Endodermal cell (in vitro differentiated cells): ENCODE measurements around a stretch of chr6.

DNA sequence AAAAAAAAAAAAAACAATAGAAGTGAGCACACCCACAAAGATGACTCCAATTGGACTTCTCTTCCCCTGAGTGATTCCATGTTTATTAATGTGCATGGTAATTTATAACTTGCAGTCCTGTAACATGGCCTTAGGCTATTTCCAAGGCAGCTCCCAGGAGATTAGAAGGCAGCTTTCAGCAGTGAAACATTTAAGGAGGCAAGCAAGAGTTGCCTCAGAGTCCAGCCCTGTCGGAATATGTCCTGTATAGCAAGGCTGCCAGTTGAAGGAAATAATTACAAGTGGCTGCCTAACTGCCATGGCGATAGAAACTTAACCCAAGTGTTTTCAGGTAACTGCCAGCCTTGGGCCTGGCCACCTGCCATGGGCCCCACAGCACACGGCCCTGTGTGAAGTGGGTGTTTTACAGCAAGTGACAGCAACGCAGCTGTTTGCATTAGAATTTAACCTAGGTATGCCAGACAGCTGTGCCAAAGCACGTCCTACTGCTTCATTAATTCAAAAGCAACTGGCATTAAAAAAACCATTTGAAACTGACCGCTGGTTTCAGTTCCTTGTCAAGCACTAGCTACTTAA, 152.0 kb upstream of the HEY2 start:
- PRO-cap: no peak

DNA sequence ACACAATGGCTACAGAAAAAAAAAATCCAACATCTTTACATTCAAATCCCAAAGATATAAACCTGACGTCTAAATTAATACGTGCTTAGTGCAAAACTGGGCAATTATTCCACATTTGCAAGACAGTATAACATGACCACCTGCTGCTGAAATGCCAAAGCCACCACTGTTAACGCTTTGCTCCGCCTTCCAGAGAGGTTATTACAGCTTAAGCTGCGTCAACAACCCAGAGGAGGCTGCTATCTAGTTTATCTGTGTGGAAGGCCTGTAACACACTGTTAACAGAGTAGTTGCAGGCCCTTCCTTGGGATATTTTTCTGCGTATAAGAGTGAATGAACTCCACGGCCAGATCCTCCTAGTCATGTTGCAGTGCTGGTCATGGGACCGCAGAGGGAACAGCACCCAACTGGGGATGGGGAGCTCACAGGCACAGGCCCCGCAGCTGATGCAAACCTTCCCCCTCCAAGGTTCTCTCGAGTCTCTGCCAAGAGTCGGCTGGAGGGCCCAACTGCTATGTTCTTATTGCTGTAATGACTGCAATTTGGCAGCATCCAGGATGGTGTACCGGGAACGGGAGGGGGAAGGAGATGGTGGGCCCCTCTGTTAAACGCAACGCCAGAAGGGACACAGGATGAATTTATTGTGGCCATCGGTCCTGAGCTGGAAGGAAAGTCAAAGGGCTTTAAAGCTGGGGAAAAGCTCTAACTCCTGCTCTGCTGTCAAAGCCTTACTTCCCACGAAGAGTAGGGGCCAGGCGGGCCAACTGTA, 998 bp upstream of the NCOA7 start:
- PRO-cap: no peak

DNA sequence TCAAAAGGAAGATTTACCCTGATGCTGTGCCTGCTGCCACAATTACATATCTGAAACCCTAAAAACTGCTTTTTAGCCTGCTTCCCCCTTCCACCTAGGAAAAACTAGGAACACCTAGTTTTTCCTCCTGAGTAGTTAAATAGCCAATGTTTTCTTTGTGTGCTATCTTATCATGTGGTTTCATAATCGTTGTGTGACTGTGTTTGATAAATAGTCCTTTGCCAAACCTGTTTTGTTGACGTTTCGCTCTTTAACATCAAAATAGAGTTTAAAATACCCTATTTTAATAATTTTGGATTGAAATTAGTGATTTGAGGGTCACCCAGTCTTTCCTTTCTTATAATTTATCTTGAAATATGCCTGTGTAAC, 28.2 kb downstream of the NCOA7 start:
- PRO-cap: no peak

DNA sequence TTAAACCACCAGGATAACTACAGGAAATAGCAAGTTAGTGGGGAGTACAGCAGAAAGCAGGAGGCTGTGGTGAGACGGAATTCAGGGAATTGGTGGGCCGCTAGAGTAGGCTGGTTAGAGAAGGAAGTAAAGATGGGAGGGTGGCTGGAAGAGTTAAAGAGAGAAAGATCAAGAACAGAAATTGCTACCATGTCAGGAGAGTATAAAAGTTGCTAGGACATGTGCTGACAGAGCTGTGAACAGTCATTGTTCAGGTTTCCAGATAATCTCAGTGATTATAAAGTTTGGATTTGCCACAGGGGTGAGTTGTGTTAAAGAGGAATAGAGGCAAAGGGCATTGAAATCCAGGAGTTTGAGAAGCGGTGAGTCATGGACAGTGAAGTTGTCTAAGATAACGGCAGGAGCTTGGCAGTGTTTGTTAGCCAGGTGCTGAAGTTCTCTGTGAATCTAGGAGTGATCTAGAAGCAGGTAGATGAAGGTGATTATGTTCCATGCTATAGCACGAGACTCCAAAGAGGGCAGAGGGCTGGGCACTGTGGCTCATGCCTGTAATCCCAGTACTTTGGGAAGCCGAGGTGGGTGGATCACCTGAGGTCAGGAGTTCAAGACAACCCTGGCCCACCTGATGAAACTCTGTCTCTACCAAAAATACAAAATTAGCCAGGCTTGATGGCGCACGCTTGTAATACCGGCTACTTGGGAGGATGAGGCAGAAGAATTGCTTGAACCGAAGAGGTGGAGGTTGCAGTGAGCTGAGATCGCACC, 13.6 kb upstream of the HINT3 start:
- PRO-cap: no peak

GRCh38 chr6:127215792-127216473, 50.7 kb upstream of the RNF146 start:
- PRO-cap: no peak

DNA sequence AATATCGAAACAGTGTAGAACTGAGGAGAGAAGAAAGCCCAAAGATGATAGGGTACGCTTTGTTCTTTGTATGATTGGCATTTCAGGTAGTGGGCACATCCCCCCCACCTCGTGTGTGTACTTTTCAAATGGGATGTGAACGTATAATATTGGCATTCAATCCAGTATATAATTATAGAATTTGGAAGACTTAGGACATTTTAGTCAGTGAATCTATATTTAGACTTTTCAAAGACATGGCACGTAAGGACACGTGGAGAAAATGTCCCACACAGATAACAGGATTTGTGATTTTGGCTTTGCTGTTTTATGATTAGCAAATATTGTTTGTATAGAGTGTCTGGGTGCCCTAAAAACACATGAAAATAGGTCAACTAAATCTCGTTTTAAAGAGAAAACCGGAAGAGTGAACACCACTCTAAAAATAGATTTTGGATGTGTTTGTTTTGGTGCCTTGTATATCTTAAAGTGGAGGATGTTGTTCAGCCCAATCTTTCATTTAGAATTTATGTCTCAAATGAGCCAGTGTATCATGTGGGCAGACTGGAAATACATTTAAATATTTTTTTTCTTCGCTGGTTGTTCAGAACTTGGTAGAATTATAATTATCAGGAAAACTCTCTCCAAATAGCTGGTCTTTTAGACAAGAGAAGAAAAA, 1.6 kb downstream of the RNF146 start:
- PRO-cap: no peak

DNA sequence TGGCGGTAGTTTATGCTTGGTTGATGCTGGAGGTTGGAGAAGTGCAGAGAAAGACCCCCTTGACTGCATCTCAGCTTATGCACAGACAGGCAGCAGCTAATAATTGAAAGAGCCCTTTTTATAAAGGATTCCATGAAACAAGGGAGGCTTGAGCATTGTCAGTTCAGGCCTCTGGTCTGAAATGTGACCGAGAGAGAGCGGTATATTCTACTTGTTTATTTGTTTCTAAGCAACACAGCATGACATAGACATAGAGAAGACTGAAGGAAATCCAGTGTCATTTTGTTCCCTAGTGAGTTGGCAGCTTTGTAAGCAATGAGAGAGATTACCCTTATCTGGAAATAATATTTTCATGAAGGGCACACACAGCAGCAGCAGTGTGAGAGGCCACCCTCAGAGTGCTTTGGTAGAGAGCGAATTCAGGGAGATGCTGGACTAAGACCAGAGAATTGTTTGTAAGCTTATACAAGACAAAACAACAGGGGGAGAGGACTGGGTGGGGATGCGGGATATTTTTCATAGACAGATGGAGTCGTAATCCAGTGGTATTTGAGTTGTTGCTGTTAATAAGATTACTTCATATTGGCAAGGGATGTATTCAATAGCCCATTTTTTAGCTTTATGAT, 34.6 kb upstream of the LAMA2 start:
- PRO-cap: no peak

DNA sequence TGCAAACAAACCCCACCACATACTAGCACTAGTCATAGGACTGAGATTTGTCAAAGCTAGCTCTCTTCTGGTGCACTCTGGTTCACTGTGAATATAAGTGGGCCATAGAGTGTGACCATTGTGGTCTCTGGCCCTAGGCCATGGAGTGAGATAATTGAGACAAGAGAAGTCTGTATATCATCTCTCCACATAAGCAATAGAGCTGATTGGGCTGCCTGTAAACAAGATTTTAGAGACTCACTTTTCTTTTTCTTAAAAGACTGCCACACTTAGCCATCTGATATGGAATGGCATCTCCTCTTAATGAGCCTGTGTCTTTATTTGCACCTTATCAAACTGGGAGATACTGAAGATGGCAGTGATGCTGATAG, 247.2 kb downstream of the LAMA2 start:
- PRO-cap: no peak

DNA sequence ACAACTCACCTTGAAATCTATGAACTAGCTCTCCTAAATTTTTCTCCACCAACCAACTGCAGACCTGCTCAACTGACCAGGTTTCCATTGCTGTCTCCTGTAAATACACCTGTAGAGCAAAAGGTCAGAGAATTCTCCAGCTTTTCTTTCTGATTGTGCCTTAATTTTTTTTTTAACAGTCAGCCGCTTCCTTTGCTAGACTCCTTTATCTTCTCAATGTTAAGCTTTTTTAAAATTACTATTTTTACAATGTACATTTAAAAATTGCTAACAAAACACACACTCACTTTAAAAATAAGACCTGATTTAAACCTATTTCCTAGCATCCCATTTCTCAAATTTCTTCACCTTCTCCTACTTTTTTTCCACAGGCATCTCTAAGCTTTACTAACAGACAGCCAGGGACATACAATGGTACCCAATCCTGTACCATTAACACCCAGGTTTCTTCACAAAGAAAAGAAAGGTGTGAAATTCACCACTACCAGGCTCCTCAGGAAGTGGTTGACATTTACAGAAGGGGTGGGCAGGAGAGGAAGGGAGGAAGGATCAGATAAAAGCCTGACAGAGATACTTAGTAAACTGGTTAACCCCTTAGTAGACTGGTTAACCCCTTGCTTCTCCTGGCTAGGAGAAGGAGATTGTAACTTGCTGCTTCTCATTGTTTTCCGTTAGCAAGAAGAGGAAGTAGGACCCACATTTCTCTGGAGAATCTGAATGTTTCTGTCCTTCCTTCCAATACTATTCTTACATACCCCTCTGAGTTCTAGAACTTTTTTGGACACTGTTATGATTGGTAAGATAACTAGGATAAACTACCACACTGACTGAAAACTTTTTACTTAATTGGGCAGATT, 7.3 kb downstream of the SAMD3 start:
- PRO-cap: no peak

DNA sequence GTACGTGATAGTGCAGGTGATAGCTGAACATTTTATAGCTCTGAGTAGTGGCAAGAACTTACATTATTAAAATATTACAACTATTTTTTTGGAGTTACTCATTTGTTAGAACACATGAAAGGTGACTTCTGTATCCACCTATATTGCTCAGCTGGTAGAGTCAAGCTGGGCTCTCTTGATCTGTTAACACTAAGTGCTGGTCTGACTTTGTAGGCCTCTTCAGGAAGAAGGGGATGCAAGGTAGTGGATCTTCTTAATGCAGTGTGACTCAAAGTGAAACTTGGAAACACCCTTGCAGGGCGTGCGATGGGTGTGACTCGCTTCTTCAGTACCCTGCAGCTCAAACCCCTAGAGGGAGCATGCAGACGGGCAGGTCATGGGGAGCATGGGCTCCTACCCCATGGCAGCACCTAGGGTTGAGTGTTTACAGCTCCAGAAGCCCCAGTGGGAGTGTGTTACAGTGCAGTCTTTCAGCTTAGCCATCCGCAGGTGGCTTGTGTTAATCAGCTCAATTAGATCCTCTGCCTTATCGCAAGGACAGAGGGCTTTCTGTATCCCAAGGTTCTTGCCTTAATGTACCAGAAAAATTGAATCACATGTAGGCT, 734 bp upstream of the SAMD3 start:
- PRO-cap: no peak

DNA sequence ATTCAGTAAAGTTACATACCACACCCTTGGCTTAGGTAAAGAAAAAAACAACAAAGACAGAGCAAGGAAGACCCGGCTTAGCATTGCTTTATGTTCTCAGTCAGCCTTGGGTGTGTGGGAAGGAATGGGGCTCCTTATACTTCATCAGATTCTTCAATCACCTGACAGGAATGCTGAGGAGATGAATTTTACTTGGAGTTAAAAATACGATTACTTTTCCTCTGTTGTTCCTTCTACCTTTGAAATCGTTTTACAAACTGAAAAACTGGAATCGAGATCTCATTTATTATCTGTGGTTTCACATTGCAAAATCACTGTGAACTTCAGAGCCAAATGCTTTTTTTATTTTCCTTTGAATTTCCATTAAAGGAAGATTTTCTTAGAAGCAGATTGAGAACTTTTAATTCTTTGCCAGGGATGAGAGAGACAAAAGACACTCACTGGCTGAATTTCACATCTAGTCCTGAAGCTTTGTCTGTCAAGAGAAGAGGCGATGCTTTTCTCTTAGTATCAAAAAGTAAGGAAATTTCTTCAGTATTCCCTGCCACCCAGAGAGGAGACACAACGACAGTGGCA, 141.7 kb downstream of the TMEM200A start:
- PRO-cap: no peak

- PRO-cap: no peak
Measured at GRCh38 chr6:130863587-130864012, 36.4 kb downstream of the SMLR1 start.

DNA sequence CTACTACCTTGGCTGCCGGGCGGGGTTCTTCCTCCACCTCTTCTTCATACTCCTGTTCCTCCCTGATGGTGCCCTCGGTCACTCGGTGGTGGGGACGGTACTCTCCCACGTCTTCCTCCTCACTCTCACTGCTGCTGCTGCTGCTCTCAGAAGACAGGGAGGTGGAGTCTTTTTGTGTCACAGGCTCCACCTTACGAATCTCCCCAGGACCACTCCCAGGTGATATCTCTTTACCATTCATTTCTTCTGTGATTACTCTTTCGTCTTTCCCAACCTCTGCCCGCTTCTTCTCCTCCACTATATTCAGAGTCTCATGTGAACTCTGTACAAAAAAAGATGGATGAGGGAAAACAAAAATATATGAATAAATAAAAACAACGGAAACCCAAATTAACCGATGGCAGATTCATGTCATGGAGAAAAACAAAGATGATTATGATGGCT, 42.6 kb downstream of the SMLR1 start:
- PRO-cap: no peak

DNA sequence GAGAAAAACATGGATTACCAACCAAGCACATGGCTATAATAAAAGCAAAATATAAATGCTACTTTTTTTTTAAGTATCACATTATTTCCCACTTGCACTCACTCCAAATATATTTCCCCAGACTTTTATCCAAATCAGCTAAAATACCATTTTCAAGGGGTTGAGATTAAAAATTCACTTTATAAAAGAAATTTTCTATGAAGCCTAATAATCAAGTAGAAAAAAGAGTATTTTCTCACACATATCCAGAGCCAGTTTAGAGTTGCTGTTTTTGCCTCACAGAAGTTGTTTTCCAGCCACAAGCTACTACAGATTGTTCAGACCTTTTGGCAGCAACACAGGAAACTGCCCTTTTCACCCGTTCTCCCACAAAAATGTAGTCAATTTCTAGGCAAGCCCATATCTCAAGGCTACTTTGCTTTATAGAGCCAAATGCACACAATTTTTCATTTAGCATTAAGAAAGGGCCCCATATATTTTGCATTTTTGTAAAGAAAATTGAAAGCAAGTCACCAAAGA, 49.7 kb downstream of the EPB41L2 start:
- PRO-cap: no peak

DNA sequence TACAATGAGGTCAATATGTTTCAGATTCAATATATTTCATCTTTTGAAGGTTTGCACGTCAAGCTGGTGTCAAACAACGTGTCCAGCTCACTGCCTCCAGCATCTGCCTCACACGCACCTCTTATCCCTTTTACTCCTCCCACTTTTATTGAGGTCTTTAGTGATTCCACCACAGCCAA, 783 bp upstream of the EPB41L2 start:
- PRO-cap: no peak

GRCh38 chr6:131530922-131531299, 42.1 kb upstream of the ARG1 start:
- PRO-cap: no peak

DNA sequence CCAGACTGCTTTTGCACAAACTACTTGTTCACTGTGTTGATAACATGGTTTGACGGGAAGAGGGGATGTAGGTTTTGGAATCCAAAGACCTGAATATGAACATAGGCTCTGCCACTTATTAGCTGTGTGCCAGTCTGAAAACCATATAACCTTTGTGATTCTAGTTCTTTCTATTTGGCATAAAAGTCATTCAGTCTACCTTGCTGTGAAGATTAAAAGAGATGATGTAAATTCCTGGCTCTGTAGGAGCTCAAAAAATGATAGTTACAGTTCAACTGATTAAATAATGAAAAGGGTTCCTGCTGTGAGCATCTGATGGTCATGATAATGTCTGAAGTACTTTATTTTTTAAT, 3.3 kb downstream of the ARG1 start:
- PRO-cap: no peak

GRCh38 chr6:131976485-131976967, 25.4 kb upstream of the CCN2 start:
- PRO-cap: no peak

GRCh38 chr6:132131328-132132184, 180.4 kb upstream of the CCN2 start:
- PRO-cap: no peak

DNA sequence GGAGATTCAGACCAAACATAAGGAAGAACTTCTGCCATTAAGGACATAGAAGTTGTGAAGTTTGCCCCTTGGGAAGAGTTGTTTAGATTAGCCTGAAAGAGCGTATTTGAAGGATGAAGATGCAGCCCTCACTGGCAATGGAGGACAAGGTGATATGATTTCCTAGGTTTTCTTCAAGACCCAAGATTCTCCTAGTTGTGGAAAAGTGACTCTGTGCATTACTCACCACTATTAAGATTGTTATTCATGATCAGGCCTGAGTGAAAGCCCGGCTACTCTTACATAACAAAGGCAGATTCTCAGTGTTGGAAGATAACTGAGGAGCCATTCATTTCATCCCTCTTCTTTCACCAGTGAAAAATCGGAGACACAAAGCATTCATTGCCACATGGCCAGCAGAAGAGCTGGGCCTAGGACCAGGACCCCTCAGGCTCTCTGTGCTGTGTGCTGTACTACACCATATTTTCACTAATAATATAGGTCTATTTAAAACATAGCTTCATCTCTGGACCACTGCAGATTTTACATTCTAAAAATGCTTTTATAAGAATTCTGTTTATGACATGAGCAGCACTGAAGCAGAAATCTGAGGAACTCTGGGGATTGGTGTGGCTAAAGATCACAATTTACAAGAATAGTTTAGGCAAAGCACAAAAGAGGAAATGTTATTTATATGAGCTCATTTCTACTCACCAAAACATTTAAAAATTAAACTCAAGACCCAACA, 181.8 kb upstream of the CCN2 start:
- PRO-cap: no peak